Neural progenitor cell (in vitro differentiated cells): Measurements from ENCODE around the genes PSG8 and ETHE1.

GRCh38 chr19:41957790-41958192 lies 1.3 kb downstream of the RABAC1 start:
- RAMPAGE, long total RNA = no peak

- RAMPAGE, long total RNA = no peak
Observed at GRCh38 chr19:41958193-41959001, 724 bp downstream of the RABAC1 start.

DNA sequence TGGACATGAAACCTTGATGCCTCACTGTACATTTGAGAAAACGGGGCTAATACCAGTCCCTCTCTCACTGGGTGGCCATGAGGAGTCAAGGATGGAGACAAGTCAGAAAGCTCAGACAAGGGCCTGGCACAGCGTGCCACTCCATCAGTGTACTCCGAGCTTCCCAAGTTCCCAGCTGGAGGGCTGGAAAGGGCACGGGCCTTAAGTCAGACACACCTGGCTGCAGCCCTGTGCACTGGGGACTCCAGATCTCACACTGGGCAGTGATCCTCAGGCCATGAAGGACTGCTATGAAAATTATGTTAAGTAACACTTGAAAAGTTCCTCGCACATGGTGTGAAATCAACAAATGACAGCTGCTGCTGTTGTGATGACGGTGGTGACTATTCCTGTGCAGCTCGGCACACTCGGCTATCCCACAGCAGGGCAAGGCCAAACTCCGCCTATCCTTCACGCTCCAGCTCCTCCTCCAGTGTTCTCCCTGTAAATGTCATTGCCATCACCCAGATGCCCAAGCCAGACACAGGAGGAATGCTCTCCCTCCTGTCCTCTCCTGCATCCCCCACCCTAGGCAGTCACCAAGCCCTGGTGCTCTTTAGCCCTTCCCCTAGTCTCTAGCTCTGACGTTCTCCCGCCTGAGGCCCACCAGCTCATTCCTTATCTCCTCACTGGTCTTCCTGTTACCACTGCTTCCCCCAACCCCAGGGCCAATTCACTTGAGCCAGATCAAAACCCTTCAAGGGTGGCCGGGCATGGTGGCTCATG lies 31.4 kb downstream of the GRIK5 start:
- RAMPAGE, long total RNA = no peak

DNA sequence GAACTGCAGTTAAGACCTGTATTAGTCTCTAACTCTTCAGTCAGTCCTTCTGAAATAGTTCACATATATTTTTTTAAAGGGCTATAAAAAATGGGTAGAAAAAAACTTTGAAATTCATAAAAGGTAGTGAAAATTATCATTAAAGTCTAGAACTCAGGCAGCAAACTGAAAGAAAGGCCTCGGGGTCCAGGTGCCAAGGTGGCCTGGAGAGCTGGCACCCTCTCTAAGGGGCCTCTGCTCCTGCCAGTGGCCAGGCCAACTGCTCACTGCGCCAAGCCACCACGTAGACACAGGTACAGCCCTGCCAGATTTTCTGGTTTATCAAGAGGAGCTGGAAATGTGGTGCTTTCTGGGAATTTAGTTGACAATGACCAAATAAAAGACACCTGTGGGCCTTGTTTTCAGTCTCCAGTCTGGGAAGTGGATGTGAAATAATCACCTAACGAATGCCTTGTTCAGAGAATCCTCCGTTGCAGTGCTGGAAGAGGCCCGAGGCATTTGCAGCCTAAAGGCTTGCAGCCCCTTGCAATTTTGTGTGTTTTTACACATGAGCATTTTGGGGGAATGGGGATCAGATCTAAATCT lies 22.8 kb downstream of the ZNF574 start:
- RAMPAGE, long total RNA = no peak

GRCh38 chr19:42129114-42129885 lies 2.9 kb downstream of the POU2F2 start:
- RAMPAGE, long total RNA = no peak

DNA sequence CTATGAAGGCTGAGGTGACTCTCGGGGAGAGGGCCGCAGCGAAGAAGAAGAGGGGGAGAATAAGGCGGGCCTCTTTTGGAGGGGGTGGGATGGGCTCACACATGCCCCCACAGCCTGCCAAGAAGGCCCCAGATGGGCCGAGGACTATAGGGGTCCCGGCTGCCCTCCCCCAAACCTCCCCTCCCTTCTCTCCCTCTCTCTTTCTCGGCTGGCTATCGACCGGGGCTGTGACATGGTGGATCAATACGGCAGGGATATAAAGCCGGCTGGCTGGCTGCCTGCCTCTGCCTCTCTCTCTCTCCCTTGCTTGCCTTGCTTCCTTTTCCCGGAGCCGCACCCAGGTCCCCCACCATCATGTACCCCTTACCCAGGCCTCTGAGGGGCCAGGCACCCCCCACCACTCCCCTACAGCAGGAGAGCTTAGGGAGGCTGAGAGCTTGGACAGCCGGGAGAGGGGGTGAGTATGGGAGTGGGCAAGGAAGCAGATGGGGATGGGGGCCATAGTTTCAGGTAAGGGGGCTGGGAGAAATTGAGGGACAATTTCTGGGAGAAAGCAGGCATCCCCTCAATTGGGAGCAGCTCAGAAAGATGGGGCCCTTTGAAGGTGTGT lies 20.1 kb upstream of the POU2F2 start:
- RAMPAGE, long total RNA = no peak

GRCh38 chr19:42215586-42216370 lies 1.7 kb downstream of the DEDD2 start:
- RAMPAGE, long total RNA = no peak

GRCh38 chr19:42250147-42250752 lies 4.7 kb downstream of the ERF start:
- RAMPAGE, long total RNA = no peak

- RAMPAGE, long total RNA = no peak
Observed at GRCh38 chr19:42253207-42254239, 1.4 kb downstream of the ERF start.

DNA sequence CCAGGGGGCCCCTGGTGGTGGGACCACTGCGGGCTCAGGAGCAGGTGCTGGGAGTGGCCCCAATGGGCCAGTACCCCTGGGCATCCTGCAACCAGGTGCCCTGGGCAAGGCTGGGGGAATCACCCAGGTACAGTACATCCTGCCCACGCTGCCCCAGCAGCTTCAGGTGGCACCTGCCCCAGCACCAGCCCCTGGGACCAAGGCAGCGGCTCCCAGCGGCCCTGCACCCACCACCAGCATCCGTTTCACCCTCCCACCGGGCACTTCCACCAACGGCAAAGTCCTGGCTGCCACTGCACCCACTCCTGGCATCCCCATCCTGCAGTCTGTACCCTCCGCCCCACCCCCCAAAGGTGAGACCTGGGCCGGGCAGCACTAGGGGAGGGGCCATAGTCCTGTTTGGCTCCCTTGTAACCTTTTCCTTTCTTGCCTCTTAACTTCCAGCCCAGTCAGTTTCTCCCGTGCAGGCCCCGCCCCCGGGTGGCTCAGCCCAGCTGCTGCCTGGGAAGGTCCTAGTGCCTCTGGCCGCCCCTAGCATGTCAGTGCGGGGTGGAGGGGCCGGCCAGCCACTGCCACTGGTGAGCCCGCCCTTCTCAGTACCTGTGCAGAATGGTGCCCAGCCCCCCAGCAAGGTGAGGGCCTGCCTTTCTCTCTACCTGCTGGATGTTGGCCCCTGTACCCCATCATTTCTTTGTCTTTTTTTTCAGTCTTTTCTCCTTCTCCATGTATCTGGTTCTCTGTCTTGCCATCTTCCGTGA lies 10.6 kb upstream of the PRR19 start:
- RAMPAGE, long total RNA = no peak

DNA sequence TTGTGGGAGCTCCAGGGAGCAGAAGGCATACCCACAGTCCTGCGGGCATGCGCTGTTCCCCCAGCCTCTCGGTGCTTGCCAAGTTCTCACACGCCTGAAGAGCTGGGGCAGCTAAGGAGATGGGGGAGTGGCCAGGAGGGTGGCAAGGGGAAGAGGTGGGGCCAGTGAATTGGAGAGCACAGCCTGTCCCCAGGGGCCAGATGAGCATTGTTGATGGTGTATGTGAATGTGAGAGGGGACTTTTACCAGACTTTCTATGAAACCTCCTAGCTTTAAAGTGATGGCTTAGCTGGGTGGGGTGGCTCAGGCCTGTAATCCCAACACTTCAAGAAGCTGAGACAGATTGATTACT lies 24.9 kb downstream of the CNFN start:
- RAMPAGE, long total RNA = no peak

GRCh38 chr19:42386836-42387729 lies 3.0 kb downstream of the CNFN start:
- RAMPAGE, long total RNA = start-site peak on the minus strand at chr19:42387429-42387468, 17 and 35 reads in 2 replicates

- RAMPAGE, long total RNA = no peak
Observed at GRCh38 chr19:42450678-42450947, 7.9 kb upstream of the CXCL17 start.

DNA sequence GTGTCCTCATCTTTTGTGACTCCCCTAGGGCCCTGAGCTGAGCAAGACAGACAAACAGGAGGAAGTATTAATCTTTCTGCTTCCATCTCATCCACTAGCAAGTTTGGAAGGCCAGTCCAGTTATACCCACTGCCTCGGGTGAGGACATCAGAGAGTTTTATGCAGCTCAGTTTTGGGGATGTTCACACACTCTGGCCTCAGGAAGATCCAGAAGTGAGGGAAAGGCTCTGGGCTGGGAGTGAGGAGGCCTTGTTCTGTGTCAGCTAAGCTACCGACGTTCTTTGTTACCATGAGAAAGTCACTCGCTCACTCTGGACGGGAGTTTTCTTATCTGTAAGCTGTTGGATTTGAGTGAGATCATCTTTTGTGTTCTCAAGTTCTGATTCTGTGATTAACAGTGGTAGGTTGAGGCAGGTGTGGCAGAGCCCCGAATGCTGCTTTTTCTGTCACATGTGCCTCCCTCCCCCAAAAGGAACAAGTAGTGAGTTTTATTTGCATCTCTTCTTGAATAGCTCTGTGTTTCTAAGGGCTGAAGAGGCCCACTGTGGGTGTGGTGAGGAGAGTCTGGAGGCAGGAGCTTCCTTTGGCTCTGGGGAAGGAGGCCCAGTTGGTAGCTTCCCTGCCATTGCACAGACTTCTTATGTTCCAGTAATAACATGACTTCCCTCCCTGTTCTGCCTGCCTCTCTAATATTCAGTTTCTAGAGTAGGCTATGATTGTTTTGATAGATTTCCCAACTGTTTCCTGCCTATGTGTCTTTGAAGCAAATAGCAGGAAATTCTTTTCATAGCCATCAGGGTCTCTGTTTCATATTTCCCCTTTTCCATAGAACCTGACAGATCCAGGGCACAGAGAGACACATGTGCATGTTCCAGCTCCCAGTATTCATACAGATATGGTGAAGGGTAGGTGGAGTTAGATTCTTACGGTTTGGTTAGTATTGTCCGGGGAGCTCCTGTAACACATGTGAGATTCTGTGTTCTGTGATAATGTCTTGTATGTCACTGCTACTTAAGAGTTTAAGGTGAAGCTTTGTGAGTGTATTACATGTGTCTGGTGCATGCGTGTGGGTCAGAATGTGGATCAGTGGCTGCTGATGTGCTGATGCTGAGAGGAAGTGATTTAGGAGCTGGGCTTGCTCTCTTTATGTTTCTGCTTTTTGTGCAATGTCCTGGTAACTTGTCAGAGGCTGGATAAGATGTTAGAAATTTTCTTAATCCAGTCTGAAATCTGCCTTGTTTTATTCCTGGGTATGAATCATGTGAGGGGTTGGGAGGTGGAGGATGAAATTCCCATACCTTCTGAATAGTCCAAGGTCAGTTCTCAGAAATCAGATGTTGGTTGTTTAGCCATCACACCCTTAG lies 24.0 kb upstream of the CXCL17 start:
- RAMPAGE, long total RNA = no peak

DNA sequence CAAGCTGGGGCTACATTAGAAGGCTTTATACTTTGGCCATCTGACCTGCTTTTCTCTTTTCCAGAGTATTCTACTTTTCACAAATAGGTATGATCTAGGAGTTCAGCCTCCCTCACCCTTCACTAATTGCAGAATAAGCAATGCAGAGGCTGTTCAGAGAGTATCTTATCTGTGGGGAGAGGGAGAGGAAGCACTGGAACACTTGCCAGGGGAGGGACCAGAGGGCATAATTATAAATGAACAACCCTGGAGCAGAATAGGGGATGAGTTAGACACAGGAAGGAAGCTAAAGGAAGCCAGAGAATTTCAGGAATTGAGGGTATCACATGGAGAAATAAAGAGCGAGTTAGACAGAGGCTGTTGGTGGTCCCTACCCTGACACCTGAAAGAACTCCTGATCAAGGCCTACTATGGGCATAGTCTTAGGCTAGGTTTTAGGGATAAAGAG lies 29.9 kb downstream of the CEACAM1 start:
- RAMPAGE, long total RNA = no peak

DNA sequence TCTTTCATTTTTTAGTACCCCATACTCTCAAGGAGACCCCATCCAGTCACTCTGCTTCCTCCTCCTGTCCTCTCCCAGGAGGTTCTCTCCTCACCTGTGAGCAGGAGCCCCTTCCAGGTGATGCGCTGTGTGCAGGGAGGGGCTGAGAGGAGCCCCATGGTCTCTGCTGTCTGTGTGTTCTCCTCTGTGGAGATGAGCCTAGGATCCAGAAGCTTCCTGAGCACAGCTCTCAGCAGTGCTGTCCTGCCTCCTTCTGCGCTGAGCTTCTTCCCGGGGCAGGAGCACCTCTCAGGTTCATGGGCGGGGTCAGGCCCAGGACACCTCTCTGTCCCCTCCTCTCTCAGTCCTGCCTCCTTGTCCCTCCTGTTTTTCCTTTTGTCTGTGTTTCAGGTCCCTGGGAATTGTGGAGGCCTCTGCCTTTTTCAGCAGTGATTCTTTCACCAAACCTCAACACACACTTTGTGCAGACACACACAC lies at the start of gene PSG8:
PSG8 (minus strand) TSS at position 255 of the 477 bp plus-strand sequence.
- RAMPAGE, long total RNA = no peak

DNA sequence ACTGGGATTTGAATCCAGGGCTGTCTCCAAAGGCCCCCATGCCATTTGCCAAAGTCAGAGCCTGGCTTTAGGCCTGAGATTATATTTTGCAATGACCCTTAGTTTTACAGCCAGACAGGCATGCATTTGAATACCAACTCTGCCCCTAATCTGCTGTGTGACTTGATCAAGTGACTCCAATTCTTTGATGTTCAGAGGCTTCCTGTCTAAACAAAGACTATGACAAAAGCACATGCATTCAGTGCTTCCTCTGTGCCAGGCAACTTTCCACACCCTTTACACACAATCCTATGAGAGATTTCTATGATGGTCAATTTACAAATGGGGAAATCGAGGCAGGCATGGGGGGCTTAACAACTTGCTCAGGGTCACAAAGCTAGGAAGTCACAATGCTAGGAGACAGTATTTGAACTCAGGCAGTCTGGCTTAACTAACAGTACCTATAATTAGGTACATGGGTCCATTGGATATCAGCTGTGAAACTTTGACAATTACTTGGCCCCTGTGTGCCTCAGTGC lies 3.7 kb upstream of the LYPD3 start:
- RAMPAGE, long total RNA = no peak

DNA sequence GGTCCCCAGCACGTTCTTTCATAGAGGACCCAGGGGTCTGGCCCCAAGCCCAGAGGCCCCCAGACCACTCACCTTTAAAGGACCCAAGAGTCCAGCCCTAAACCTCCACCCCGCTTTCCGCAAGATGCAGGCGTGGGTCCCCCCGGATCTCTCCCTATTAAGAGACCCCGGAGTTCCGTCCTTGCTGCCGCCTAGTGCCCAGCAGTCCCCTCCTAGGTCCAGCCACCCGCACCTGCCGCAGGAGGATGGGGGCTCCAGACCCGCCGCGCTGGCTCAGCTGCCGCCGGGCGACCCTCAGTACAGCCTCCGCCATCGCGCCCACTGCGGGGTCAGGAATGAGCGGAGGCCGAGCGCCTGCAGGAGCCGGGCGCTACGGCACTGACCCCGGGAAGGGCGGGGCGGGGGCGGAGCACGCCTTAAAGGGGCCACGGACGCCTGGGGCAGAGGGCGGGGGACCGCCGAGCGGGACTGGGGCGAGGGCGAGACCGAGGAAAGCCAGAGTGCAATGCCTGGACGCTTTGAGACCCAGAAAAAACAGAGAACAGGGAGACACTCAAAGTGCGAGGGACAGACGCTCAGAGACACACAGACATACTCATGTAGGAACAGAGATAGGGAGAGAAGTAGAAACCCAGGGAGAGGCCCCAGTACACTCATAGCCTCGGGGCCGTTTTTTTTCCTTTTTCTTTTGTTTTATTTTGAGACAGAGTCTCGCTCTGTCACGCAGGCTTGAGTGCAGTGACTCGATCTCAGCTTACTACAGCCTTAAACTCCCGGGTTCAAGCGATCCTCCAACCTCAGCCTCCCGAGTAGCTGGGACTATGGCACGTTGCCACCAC lies at the start of gene ETHE1:
ETHE1 (minus strand) TSS at position 337 of the 839 bp plus-strand sequence.
- RAMPAGE, long total RNA = start-site peak on the minus strand centred at position 361 of the sequence, 78 bp wide, 19 and 93 reads in 2 replicates

DNA sequence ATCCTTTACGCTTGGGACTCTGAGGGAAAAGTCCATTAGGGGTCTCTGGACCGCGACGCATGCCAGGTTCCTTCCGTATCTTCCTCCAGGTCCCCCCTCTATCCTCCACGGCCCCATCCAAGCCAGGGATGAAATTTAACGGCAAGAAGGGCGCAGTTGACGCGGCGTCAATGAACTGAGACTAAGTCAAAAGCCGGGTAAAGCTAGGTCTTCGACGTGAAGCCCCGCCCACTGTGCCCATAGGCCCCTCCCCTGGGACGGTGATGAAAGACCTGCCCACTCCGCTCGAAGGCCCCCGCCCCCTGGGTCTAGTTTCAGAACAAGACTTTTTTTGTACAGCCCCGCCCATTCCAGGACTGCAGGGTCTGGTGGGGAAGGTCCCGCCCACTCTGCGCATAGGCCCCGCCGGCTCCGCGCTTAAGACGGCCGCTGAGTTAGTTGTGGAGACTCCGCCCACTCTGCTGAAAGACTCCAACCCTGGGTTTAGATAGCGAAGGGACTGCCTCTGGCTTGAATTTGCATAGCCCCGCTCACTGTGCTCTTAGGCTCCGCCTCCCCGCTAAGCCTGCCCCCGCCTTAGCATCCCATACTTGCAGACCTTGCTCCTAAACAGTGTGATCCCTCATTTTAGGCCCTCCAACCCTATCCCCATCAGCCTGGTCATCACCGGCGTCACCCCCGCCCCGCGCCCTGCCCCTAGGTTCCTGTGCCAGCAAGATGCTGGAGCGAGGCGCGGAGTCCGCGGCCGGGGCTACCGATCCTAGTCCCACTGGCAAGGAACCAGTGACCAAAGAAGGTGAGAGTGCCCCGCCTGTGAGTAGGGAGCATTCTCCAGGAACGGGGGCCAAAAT lies 943 bp downstream of the ZNF575 start:
- RAMPAGE, long total RNA = no peak

DNA sequence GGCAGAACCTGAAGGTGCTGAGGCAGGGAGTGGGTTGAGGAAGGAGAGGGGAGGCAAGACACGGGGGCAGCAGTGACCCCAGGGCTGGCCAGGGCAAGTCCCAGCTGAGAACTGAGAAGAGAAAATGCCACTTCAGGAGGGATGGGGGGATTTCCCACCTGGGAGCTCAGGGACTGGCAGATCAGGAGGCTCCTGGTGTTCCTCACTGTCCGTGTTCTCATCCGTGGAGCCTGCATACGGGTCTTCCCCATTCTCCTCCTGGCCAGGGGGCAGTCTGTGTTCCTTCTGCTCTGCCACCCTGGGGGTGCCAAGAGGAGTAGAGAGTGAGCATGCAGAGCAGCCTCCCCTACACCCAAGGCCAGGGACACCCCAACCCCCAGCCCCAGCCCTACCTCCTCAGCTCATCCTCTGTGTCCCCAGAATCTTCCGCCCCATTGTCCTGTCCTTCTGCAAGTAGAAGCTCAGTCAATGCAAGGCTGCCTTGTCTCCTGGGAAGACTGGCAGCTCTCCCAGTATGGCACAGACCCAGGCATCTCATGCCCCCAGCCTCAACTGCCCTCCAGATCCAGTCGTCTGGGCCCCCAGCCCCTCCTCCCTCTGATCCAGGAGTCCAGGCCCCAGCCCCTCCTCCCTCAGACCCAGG lies 12.8 kb downstream of the ZNF575 start:
- RAMPAGE, long total RNA = no peak